Epidermal melanocyte (primary cell): ENCODE data around the genes DCP2 and COMMD10.

- RRBS = no CpG with 5 or more reads among the region's 4 CpGs
Measured at GRCh38 chr5:112863542-112863920, 2.4 kb downstream of the SRP19 start.

GRCh38 chr5:112976655-112977685, at the start of gene DCP2:
DCP2 (plus strand) TSS chr5:112976798.
- RRBS = 8% methylated on average over 4 of the region's 78 CpGs

DNA sequence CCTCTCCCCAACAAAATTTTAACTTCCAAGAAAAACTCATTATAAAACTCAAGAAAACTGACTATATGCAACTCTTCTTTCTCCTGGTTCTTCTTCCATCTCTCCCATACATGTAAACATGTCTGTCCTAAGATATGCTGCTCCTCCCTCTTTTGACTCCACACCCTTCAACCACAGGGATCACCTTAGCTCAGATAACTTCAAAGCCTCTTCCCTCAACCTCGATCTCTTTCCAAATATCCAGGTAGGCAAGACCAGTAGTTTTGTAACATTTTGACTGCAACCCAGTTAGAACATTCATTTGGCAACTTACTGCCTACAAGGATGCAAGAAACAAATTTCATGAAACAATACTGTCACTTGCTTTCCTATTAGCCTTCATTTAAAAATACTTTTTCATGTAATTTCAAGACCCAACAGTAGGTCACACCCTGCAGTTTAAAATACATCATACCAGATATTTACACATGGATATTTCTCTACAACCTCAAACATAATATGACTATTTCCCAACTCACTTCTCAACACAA, 145.2 kb downstream of the DCP2 start:
- RRBS = no CpG with 5 or more reads among the region's 1 CpG

- RRBS = no CpG with 5 or more reads among the region's 3 CpGs
Measured at GRCh38 chr5:113199342-113200027, 222.9 kb downstream of the DCP2 start.

DNA sequence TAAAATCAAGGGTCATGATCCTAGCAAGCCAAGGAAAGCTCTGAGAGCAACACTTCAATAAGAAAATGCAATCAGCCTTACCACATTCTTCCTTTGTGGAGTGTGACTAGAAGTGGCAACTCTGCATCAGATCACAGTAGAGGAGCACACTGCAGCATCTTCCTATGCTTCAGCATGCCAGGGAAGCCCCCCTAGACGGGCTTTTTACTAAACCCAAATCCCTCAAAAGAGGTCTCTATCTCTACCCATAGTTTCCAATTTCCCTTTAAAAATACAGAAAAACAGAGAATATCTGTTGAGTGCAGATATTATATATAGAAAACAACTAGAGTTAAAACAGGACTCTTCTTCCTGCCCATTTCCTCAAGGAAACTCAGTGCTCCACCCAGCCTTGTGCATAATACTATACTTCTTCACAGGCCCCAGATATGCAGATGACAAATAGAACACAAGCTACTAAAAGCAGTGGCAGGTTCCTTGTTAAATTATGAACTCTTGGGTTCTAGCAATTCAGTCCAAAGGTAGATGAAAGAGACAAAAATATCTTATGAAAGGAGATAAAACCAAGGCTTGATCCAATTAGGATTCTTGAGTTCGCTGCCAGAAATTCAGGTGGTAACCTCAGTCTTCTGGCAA, 200.3 kb downstream of the TSSK1B start:
- RRBS = no CpG with 5 or more reads among the region's 2 CpGs

DNA sequence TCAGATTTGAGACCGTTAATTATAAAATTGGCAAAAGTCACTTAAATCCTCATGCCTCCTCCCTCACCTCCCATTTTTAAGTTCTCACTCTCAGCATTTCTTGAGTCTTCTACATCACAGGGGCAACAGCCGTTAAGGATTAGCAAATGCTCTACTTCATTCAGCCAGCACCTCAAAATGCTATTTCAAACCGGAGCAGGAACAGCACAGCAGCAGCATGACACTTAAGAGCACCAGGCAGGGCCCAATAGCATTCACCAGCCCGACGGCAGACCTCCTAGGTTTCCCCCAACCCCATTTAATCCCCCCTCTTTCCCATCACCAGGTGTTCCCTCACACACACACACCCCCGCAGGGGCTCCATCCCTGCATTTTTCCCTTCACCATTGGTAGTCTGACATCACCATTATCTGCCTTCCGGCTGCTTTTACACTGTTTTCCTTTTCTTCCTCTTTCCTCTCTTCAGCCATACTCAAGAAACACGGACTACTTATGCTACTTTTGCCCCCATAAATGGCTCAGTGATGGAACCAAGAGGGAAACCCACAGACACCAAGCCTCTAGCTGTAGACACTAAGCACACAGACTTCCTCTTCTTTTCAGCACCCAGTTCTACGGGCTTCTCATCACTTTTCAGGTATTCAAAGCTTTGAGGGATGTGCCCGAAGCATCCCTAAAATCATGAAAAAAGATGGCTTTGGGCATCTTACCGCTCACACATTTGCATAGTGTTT, 141.7 kb downstream of the TSSK1B start:
- RRBS = no CpG with 5 or more reads among the region's 11 CpGs

DNA sequence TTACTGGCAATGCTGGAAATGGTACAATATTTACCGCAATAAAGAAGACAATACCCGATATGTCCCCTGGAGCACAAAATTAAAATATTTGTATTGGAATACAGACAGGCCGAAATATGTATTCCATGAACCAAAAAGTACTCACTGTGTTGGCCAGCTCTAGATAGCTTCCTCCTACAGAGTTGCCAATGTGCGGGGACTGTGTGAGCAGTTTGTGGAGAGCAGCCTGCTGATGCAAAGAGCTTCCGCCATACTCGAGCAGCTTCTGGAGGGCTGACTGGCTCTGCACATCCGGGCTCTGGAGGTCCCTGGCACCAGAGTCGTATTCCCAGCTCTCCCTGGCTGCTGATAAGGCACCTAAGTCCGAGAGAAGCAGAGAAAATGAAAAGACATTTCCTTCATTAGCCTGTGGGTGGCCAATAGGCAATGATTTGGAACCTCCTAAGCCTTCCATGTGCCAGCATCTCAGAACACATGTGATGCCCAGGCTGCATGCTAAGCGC, 94.4 kb downstream of the TSSK1B start:
- RRBS = no CpG with 5 or more reads among the region's 10 CpGs

DNA sequence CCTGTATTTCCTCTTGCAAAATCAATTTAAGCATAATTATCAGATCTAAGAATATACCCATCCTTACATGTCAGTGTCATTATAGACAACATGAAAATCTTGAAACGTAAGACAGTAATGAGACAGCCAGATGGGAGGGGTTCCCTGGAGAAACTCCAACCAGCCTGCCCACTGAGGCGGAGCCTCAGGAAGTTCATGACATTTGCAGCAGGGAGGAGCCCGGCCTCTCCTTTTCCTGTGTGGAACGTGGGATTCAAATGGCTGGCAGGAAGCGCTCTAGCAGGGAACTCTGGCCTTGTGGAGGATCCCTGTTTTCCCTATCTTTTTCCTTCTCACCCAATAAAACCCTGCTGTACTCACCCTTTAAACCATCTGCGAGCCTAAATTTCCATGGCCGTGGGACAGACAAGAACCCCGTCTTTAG, 176.6 kb upstream of the KCNN2 start:
- RRBS = no CpG with 5 or more reads among the region's 8 CpGs

- RRBS = no CpG with 5 or more reads among the region's 1 CpG
Measured at GRCh38 chr5:114393358-114393555, 31.4 kb downstream of the KCNN2 start.

DNA sequence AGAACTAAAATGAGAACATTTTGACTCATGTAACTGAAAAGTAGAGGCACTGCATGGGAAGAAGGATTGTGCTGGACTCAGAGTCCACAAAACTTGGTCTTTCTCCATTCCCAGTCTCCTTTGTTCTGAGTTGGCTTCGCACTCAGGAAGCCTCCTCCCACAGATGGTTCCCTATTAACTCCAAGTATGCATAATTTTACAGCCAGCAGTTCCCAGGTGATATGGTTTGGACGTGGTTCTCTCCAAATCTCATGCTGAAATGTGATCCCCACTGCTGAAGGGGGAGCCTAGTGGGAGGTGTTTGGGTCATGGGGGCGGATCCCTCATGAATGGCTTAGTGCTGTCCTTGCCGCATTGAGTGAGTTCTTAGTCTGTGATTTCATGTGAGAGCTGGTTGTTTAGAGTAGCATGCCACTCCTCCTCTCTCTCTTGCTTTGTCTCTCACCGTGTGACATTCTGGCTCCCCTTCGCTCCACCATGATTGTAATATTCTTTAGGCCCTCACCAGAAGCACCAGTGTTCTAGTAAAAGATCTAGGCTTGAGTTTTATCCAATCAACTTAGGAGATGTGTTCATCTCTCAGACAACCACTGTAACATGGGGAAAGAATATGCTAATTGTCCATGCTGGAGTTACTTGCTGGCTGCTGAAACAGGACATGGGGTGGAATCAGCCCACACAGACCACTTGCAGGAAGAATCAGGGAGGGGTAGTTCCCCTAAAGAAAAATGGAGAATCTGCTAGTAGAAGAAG, 86.4 kb downstream of the FEM1C start:
- RRBS = no CpG with 5 or more reads among the region's 6 CpGs

GRCh38 chr5:115484189-115484662, 60.3 kb downstream of the FEM1C start:
- RRBS = no CpG with 5 or more reads among the region's 6 CpGs

GRCh38 chr5:115543766-115544609, 587 bp downstream of the FEM1C start:
- RRBS = 3% methylated on average over 18 of the region's 46 CpGs

DNA sequence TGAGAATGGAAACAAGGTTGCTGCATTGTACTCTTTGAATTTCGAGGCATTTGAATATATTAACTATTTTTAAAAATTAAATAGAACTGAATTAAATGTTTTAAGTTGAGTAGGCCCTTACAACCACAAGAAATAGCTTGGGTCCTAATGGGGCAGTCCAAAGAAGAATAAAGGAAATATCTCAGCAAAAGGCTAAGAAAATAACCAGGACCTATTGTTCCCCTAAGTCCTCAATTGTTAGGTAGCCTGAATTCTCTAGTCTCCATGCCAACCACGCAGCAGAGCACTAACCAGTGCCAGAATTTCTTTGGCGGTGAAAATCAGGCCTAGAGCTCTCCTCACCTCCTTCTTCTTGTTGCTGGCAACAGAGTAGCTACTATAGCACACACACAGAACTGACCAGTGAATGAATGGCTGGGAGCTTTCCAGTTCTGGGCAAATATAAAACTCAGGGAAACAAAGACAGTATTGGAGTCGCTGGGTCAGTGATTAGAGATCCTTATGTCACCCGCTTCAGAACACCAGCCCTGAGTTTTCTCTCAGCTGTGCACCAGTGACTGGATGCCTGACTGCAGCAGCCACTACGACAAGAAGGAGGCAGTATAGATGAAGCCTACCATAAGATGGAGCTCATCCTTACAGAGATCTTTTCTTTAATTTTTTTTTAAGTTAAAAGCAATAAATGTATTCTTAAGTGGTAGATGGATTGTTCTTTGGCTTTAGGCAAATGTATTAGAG, 26.8 kb upstream of the FEM1C start:
- RRBS = no CpG with 5 or more reads among the region's 6 CpGs

GRCh38 chr5:115615517-115616280, 10.1 kb downstream of the TMED7 start:
- RRBS = no CpG with 5 or more reads among the region's 4 CpGs

DNA sequence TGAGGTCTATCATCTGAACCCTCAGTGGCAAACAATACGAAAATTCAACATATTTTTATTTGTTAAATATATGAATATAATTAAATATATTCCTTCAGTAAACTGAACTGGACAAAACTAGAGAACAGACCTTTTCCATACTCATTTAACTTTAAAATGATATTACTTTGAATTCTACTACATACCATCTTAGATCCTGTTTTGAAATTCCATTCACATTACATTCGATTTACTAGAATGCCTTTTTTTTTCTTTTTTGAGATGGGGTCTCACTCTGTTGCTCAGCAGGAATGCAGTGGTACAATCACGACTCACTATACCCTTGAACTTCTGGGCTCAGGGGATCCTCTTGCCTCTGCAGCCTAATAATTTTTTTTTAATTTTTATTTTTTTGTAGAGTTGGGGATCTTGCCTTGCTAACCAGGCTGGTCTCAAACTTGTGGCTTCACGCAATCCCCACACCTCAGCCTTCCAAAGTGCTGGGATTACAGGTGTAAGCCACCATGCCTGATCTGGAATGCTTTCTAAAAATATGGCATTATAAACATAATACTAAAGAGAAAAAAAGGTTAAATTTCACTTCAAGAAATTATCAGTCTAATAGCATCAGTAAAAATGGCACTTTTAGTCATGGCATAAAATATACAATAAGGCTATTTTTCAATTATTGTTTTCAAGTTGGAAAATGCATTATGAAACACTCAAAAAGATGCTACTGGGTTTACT, 10.9 kb downstream of the ATG12 start:
- RRBS = no CpG with 5 or more reads among the region's 4 CpGs

DNA sequence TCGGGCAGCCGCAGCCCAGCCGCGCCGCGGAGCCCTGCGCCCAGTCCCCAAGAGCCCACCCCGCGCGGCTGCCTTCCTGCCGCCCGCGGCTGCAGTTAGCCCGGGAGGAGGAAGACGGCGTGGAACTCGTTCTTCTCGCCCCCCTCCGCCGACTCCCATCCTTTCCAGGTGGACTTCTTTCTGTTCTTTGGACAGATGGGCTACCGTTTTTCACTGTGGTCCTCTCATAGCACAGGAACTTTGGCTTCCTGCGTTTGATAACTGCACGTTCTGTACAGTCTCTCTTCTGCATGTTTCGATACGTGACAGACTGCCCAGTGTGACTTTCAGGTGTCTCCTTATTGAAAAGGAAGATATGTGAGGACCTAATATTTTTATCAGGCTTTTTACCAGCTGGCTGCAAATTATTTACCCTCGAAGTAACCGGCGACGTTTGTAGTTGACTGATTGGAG, 700 bp downstream of the AP3S1 start:
- RRBS = no CpG with 5 or more reads among the region's 29 CpGs

GRCh38 chr5:116083944-116084703, 701 bp upstream of the COMMD10 start:
- RRBS = no CpG with 5 or more reads among the region's 17 CpGs

- RRBS = 3% methylated on average over 12 of the region's 67 CpGs
Measured at GRCh38 chr5:116084704-116085664, at the start of gene COMMD10. COMMD10 (plus strand) TSS chr5:116085025.

- RRBS = no CpG with 5 or more reads among the region's 7 CpGs
Measured at GRCh38 chr5:116166273-116166924, 81.6 kb downstream of the COMMD10 start.

- RRBS = no CpG with 5 or more reads among the region's 1 CpG
Measured at GRCh38 chr5:116193720-116194251, 109.0 kb downstream of the COMMD10 start.